ENCODE measurements around the genes CCNB1IP1, NDRG2 and HNRNPC.

DNA sequence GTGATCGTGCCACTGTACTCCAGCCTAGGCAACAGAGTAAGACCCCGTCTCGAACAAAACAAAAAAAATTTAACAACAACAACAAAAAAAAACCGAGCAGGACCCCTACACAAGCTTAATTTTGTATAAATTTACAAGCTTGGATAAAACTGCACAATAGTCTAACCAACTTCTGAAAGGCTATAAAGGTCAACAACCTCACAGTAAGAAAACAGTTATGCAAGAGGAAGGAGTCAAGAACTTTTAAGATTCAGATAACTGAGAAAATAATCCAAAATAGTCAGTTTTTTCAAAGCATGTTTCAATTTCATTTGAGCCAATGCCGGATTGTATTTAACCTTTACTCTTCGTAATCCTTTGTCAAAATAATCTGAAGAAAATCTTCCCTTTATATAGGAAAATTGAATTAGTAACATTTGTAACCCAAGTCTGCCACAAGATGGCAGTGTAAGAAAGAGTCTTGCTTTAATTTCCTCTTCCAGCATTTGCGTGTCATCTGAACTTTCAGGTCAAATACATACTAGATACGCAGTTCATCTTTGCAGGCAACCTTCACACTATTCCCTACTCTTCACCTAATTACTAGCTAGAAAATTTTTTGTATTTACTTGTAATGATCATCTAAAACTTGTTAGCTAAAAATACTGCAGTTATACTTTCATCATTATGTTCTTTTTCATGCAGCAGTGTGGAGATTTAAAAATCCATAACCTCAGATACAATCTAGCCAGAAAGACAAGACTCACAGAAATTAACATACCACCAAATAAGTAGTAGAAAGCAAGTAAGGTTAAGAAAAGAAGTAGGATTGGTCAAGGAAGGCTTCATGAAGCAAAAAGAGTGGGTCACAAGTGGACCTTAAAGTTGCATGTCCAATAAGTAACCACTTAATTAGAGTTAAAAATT is 5.8 kb downstream of the CCNB1IP1 start:
- PRO-cap: no peak

DNA sequence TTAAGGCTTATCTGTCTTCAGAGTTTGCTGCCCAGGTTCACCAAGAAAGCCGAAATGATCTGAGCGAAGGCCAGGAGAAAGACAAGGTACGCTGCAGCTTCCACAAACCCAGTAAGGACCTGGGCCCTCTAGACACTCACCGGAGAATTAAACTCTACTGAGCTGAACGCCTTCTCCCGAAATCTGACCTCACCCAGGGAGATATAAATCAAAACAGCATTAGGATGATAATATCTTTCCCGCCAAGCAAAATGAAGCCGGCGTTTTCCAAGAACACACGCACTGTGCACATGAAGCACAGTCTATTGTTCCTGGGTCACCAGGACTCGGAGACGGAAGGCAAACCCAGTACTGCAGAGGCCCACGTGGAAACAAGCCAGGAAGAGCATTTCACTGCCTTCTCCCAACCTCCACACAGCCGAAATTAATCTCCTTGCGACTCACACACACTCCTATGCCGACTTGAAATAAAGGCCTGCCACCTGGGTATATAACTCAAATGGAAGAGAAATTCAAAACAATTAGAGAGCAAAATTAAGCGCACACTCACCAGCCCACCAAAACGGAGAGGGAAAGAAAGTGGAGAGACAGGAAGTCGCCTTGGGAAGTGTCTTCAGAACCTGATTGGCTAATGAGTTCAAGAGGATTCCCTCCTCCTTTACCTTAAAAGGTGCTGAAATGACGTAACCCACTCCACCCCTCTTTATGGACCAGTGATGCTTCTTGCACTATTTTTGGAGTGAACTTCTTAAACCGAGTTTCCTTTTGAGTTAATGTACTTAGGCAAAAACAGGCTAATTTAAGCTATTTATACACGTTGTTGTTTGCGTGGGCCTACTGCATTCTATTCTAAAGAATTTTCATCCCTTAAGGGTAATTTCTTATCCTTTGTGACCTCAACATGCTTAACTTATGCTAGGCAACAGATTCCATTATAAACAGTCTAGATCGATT is at the start of gene CCNB1IP1:
CCNB1IP1 (minus strand) TSS at position 576 of the 954 bp plus-strand sequence.
- PRO-cap: bidirectional peak, plus-strand start at position 348 of the sequence, minus-strand start at position 288 of the sequence; unidirectional peak, minus-strand start at position 576 of the sequence

DNA sequence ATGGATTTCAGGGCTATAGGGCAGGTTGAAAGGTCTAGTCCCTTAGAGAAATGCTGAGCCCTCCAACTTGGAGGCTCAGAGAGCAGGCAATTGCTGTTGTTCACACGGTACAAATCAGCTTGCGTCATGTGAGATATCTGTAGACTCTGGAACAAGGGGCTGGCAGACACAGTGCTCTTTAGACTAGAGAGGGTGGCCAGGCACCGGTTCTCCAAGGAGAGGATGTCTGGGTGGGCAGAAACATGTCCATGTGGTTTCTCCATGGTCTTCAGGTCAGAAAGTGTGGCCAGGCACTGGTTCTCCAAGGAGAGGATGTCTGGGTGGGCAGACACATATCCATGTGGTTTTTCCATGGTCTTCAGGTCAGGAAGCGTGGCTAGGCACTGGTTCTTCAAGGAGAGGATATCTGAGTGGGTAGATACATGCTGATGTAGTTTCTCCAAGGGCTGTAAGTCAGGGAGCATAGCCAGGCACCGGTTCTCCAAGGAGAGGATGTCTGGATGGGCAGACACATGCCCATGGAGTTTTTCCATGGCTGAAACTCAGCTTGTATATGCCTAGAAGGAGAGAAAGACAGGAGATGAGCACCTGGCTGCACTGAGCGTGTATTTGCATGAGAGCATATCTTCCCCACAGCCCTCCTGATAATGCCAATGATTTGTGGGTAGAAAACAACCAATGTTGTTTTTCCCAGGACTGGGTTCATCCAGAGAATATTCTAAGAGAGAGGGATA is 5.2 kb downstream of the TEP1 start:
- PRO-cap: no peak

DNA sequence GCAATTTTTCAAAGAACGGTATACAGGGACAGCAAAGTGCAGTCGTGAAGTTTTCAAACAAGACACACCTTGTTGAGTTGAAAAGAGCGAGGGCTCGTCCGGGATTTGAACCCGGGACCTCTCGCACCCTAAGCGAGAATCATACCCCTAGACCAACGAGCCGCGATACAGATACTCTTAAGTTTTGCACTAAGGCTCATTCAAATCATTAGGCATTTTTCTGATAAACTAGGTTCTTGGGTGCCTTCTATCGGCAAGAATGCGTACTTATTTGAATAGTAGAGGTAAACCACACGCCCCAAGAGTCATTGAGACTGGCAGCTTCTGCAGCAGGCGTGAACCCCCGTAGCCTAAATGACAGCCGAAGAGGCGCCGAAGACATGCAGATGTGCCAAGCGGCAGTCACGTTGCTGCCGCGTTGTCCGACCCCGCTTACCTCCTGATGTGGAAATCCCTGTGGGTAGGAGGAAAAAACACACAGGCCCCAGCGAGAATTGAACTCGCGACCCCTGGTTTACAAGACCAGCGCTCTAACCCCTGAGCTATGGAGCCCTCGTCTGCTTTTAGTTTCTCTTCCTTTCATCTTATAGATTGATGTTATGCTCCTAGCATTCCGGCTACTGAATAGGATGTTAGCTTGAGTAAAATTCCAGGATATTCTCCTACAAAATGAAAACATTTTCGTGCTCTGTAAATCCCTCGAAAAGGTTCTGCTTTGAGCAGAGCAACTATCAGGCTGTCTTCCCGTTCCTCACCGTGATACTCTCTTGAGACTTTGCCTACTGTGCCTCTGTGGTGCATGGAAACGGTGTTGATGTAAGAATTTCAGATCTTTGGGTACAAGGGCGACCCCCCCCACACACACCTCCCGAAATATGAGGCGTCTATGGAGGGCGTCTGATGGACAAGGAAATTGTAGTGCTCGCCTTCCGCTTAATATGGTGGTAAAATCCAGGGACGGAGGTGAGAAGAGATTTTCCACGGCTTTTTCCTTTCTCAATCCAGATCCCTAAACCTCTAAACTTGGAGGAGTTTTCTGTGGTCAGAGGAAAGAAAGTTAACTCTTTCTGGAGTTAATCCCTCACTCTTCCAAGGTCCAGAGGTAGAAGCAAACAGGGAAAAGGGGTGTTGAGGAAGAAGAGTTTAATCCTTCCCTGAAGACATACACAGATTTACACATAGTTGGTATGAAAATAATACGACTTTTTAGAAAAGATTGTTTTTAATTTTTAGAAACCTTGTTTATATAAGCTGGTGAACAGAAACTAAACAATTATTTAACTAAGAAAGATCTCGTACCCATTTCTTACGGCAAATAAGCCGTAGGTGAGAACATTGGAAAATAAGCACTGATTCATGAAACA is 22.6 kb upstream of the RNASE12 start:
- PRO-cap: bidirectional peak, plus-strand start at position 308 of the sequence, minus-strand start at position 167 of the sequence; bidirectional peak, plus-strand start at position 693 of the sequence, minus-strand start at position 559 of the sequence

DNA sequence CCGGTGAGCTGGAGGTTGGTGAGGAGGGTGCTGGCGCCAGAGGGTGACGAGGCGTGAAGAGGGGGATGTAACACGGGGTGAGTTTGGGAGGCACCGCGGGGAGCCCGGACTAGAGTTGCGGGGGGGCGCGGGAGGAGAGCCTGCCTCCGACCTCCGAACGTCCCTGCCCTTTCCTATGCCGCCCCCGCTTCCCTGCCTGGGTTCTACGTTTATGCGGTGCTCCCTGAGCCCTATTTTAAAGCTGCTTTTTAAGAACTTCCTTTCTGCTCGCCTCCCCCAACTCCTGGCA is 18.6 kb downstream of the OR6S1 start:
- PRO-cap: no peak

DNA sequence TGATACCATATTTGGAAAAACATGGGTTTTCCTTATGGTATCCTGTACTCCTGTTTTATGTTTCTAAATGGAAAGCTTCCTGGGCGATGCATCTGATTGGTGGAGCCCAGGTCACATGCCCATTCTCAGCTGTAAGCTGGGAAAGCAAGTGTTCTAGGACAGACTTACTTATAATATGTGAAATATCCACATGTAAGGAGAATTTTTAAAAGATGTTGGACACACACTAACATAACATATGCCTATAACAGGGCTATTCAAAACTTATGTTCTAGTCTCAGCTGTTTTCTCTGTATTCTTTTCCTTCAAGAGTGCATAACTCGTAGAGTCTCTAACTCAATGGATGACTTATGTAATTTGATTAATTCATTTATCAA is 4.3 kb upstream of the RNASE4 start:
- PRO-cap: no peak

DNA sequence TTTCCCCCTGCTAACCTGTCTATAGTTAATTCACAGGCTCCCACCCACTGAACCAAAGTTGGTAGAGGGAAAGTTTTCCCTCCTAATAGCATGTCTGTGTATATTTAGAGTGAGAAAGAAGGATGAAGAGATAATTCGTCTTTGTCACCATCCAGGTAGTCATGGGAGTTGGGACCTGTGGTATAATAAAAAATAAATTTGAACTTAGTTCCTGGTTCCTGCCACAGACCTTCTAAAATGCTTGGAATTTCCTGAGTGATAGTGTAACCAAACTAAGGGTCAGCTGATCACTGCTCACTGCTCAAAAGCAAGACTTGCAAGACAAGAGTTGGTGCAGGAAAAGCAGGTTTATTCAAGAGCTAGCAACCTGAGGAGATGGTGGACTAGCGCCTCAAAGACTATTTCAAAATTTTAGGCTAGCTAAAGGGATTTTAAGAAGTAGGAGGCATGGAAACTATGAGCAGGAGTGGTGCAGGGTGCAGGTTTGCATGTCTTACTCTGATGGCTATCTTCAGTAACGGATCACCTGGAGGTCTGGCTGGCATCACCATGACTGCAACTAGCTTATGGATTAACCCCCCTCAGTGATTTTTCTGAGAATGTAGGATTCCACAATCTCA is 19.1 kb downstream of the ANG start:
- PRO-cap: bidirectional peak, plus-strand start at position 351 of the sequence, minus-strand start at position 184 of the sequence

GRCh38 chr14:20732976-20733586 is 12.6 kb upstream of the EDDM3A start:
- PRO-cap: no peak

- PRO-cap: no peak
Measured at GRCh38 chr14:21020802-21021656, 3.8 kb downstream of the NDRG2 start.

- PRO-cap: bidirectional peak, plus-strand start at chr14:21025068, minus-strand start at chr14:21025061
Measured at GRCh38 chr14:21024515-21025135, at the start of gene NDRG2. Gene NDRG2, minus strand, starts transcription at chr14:21025061.

- PRO-cap: no peak
Measured at GRCh38 chr14:21069201-21069353, 1.0 kb upstream of the ARHGEF40 start.

DNA sequence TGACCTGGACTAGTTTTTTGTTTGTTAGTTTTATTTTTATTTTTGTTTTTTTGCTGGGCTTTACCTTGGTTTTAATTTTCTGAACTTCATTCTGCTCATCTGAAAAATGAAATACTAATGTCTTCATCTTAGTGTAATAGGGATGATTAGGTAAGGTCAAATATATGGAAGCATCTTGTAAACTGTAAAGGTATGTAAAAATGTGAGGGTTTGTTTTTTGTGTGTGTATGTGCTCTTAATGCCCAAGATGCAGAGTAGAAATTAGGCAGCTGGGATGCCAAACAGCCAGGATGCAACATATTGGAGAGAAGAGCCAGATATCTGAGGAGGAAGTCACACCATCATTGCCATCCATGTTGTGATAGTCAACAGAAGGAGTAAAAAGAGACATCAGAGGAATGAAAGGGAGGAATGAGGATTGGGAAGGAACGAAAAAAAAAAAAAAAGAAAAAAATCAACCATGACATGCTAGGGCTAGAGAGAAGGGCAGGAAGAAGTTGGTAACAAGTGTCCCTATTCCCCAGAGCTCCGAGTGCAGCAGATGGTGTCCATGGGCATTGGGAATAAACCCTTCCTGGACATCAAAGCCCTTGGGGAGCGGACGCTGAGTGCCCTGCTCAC is 11.9 kb downstream of the ZNF219 start:
- PRO-cap: no peak

GRCh38 chr14:21087098-21088340 is 10.9 kb downstream of the ZNF219 start:
- PRO-cap: no peak

DNA sequence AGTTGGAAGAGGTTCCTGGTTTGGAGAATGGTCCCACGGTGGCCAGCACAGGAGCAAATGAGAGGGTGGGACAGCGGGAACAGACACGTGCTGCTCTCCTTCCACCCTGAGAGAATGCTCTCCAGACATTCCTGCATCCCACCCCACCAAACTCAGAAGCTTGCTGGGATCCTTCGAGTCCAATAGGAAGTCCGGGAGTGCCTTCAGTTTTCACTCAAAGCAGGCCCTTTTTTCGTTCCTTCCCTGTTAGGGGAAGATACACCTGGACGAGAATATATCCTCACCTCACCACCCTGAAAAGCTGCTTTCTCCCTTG is 2.2 kb downstream of the TMEM253 start:
- PRO-cap: no peak

DNA sequence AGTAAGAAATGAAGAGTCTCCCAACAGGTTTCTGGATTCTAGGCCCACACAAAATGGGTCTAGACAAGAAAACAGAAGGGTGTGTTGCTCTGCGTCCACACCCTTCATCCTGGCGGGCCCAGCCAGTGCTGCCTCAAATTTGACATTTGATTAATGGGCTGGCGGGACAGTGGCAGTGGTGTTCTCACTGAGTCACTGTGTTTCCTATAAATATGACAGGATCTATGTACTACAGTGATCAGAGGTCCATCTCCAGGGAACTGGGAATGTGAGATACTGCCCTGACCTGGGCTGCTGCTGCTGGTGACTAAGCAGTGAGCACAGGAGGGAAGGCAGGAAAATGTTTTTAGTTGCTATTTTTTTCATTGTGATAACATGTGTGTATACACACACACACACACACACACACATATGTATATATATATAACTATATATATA is 6.6 kb downstream of the TMEM253 start:
- PRO-cap: no peak

GRCh38 chr14:21203370-21203924 is 47.6 kb upstream of the OR5AU1 start:
- PRO-cap: no peak

GRCh38 chr14:21205077-21205624 is 49.3 kb upstream of the OR5AU1 start:
- PRO-cap: no peak

GRCh38 chr14:21269181-21269621 is at the start of gene HNRNPC:
Gene HNRNPC, minus strand, starts transcription at chr14:21269442.
- PRO-cap: unidirectional peak, minus-strand start at chr14:21269424

DNA sequence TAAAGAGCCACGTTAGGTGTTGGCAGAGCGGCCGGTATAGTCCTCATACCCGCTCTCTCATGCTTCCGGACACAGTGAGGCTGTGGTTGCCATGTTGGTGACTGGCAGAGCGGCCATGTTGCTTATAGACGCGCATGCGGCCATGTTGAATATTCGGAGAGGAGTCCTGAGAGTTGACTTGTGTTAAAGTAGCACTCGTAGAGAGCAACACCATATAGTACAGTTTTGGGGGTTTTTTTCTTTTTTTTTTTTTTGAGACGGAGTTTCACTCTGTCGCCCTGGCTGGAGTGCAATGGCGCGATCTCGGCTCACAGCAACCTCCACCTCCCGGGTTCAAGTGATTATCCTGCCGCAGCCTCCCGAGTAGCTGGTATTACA is 251 bp upstream of the METTL3 start:
- PRO-cap: bidirectional peak, plus-strand start at position 152 of the sequence, minus-strand start outside the sequence

DNA sequence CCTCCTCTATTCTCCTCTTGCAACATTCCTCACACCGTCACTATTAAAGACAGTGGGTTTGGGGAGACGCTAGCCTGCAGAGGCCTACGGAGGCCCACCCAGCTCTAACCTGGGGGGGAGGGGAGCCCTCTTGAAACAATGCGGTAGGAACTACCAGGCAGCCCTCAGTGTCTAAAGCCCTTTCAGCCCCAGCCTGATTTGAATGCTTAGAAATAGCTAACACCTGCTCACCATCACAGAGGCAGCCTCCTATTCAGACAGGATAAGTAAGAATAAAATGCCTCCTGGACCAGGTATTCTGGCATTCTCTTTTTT is 898 bp upstream of the SALL2 start:
- PRO-cap: no peak

Data from Calu3 (cell line).